Measurements from ENCODE around the gene MTF1.

DNA sequence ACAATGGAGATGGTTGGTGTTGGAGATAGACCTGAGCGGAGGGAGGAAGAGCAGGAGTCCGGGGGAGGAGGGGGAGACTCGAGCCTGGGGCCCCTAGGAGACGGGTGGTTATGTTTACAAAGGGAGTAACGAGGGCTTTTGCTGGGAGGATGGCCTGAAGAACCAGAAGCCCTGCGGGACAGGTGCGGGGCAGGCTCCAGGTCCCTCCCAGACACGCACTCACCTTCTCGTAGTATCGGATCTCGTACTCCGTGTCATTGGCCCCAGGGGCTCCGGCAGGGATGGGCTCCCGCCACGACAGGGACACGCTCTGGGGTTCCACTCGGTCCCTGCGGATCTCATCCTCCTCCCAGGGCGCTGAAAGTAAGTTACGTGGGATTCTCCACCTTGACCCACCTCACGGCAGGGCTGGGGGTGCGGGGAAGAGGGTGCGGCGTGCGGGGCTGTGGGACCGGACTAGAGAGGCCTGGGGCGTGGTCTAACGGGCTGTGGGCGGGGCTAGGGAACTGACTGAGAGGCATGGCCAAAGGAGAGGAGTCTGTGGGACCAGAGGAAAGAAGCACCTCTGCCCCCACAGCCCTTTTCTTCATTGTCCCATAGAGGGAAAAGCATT lies 29.8 kb downstream of the EPHA10 start:
- PRO-cap = no peak

DNA sequence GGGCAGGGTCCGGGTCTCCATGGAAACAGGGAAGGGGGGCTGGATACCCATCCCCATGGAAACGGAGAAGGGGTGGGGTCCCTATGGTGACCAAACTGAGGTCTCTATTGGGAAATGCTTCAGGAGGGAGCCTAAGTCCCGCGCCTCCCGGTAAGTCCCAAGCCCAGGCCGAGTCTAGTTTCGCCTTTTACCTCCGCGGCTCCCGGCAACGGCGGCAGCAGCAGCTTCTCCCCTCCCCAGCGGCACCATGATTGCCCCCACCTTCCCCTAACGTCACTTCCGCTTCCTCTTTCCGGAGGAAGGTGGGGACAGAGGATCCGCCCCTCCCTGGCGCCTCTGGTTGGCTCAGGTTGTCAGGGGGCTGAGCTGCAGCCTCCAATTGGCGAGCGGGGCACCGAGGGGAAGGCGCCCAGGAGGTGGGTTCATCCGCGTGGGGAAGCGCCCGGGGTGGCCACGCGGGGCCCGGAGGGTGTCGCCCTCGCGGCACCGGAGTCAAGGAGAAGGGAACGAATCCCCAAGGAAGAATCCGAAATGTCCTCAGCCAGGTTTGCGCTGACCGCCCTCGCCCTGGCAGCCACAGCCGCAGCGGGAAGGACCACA lies at the start of gene MTF1:
TSS of gene MTF1 (minus strand) at position 253 of the 600 bp plus-strand sequence.
- PRO-cap = bidirectional peak, plus-strand start at position 425 of the sequence, minus-strand start at position 253 of the sequence

DNA sequence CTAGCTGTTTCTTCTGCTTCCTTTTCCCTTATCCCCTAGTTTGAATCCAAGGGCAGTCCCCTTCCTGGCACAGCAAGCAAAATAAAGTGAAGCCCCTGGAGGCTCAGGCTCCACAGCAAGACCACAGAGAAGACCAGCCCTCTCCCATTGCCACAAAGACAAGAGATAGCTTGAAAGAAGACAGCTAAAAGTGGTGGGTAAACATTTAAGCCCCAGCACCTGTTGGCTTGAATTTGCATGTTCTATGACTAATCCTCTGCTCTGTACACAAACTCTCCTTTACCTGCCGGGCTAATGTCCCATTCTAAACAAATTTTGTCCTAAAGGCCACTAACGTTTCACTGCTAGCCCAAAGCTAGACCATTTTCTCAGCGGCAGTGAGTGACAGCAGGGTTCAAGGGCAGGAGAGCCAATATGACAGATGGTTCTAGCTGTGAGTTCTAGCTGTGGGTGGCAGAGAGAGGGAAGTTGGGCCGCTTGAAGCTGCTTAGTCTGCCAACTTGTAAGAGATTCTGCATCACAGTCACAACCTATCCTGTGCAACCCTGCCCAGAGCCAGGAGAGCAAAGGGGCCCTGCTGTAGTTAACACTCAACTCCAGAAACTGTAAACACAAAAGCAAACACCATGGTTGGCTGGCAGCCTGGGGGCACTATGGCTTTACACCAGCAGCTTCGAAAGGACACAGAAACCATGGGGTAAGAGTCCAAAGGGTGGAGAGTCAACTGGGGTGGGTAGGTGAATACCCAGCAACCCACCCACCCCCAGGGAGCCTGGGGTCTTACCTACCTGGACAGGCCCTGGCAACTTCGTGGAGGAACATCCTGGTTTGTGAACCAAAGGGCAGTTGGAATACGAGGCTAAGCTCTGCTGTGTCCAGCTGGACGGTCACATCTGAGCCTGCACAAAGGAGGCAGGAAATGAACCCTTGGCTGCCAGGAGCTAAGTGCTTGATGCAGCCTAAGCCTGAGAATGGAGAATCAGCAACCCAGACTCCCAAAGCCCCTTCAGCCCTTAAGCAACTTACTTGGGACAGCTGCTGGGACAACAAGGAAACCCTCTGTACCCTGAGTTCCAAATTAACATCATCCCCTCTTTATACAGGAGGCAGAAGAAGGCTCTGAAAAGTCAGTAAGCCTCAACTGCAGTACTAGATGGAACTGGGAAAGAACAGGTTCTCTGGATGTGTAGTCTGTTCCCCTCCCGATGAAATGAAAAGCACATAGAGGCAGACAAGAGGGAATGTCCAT lies 6.5 kb downstream of the INPP5B start:
- PRO-cap = no peak

DNA sequence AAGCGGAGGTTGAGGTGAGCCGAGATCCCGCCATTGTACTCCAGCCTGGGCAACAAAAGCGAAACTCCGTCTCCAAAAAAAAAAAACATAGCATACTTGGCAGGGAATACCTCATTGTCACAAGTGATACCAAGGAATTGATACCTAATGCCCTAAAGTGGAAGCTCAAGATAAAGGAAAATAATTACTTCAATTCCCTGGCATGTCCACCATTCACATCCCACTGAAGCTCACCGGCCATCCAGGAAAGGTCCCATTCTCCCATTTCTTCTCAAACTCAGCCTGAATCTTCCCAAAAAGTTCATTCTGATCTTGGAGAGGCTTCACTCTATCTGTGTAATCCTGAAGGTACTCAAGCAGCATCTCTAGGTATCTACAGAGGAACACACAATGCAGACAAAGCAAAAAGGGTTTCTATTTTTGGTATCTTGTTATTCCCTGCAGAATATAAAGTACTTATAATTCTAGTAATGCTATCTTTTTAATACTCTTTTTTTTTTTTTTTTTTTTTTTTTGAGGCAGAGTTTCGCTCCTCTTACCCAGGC lies 9.4 kb downstream of the SF3A3 start:
- PRO-cap = no peak

- PRO-cap = bidirectional peak, plus-strand start at chr1:37999770, minus-strand start at chr1:37999541; bidirectional peak, plus-strand start at chr1:38000167, minus-strand start at chr1:38000052
These were observed 5.8 kb downstream of the FHL3 start for GRCh38 chr1:37999135-38000252.

- PRO-cap = bidirectional peak, plus-strand start at chr1:38005045, minus-strand start at chr1:38004738; bidirectional peak, plus-strand start at chr1:38005179, minus-strand start at chr1:38005062
These were observed 702 bp downstream of the FHL3 start for GRCh38 chr1:38004394-38005229.

GRCh38 chr1:38291806-38292643 lies 245.4 kb upstream of the POU3F1 start:
- PRO-cap = no peak

- PRO-cap = no peak
These were observed 377.3 kb downstream of the RRAGC start for GRCh38 chr1:38482250-38482790.

DNA sequence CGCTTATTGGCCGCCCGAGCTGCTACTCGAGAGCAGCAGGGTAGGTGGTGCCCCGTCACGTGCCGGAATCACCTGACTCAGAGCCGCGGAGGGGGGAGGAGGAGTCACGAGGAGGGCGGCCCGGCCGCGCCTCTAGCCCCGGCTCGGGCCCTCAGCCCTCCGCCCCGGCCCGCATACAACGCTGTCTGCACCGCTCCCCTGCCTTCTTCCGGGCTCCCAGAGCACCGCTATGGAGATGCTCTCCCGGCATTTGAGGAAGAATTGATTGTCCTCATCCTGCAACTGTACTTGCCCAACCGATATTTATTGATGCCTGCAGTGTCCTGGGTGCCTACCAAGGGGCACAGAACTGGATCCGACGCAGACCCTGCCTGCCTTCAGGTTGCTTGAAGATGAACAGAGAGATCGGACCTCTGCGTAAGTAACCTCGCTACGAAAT lies 270 bp upstream of the RRAGC start:
- PRO-cap = bidirectional peak, plus-strand start at position 80 of the sequence, minus-strand start outside the sequence

DNA sequence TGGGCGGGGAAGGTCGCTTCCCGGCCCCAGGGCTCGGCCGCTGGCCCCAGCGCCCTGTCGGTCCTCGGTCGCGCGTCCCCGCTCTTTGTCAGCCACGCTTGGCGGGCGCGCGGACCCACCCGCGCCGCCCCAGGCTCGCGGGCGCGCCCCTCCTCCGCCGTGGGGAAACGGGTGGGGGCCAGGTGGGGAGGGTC lies 55.6 kb downstream of the NDUFS5 start:
- PRO-cap = no peak

DNA sequence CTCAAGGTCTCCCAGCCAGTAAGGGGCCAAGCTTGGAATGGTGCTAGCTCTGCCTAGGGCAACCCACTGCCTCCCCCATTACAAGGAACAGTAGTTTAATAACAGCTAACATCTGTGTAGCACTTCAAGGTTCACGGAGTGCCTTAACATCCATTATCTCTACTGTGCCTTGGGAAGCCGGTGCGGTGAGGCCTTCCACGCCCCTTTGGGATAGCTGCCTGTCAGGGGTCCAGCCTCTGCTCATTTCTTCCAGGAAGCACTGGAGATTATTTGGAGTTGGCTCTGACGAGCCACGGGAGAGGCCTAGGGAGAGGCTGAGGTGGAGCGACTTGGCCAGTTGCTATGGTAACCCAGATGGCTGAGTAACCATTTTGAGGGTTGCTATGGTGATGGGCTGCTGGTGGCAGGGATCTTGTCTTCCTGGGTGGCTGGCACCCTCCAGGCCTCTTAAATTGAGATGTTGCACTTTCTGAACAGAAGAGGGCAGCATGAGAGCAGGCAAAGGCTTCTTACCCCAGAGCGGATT lies 72.3 kb downstream of the NDUFS5 start:
- PRO-cap = no peak

DNA sequence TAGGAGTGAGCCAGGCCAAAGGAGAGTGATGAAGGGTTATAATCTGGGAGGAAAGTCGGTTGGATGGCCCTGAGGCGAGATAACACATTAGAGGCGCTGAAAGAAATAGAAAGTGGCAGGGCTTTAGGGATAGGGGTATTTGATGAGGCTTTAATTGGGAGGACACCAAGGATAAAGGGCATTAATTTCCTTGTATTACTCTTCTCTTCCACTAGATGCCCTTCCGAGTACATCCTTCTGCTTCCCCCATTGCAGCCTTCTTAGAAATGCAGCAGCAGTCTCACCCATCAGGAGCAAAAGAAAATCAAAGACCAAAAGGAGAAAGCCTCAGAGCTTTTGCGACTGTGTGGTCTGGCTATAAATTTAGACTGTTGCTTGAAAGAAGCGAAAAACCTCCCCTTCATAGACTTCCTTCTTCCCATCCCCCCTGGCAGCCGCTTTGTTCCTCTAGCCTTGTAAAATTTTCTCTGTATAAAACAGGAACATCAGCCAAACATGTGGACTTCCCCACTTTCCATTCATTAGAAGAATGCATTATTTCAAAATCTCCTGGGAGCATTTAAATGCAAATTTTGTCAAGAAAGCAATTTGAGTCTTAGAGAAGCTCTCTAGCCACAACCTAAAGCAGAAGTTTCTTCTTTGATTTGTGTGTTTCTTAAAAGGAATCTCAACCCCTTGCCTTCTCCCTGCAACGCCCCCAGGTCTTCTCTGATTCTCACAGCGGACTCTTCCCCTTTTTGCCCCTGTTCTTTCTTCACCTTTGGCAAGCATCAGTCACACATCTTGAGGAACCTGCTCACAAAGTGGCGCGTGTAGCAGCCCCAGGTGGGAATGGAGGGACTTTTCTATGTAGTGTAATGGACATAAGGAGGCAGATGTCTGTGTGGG lies 76.6 kb downstream of the NDUFS5 start:
- PRO-cap = no peak

- PRO-cap = bidirectional peak, plus-strand start at chr1:39132946, minus-strand start at chr1:39132947; bidirectional peak, plus-strand start at chr1:39133346, minus-strand start at chr1:39133030
These were observed 71.5 kb upstream of the MACF1 start for GRCh38 chr1:39132842-39133603.

GRCh38 chr1:39183621-39184415 lies 20.7 kb upstream of the MACF1 start:
- PRO-cap = no peak

GRCh38 chr1:39195124-39195840 lies 9.2 kb upstream of the MACF1 start:
- PRO-cap = no peak

DNA sequence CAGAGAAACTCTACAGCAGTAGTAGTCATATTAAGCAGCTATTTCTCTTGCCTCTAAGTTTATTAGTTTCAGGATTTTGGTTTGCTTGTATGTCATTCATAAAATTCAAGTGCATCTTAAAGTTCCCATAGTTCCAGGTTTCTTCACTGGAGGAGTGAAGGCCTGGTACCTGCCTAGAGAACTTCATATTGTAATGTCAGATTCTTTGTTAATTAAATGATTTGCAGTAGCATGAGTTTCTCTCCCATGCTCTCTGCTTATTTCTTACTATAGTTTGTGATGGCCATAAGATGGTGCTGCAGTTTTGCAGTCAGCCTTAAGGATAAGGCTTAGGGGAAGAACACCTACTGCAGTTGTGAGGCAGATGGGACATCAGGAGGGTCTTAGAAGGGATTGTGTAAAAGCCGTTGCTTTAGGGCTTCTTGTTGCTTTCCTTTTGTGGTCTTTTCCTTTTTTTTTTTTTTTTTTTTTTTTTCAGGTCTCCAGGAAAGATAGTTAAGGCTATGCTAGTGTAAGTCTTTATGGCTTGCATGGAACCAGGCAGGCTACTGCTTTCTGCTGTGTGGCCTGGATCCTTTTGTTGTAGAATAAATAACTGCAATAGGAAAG lies 61.8 kb downstream of the MACF1 start:
- PRO-cap = no peak

GRCh38 chr1:39284873-39285612 lies 80.5 kb downstream of the MACF1 start:
- PRO-cap = no peak

DNA sequence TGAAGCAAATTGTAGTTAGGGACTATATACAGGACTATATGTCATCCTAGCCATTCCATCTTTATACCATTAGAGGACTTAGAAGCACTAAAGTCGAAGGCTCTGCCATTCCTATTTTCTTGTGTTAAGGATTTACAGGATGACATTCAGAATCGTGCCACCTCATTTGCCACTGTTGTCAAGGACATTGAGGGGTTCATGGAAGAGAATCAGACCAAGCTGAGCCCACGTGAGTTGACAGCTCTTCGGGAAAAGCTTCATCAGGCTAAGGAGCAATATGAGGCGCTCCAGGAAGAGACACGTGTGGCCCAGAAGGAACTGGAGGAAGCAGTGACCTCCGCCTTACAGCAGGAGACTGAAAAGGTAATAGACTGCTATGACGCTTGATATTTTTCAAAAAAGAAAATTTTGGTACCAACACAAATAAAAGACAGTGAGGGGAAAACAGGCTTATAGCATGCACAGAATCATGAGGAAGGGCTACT lies 140.7 kb upstream of the BMP8A start:
- PRO-cap = no peak

DNA sequence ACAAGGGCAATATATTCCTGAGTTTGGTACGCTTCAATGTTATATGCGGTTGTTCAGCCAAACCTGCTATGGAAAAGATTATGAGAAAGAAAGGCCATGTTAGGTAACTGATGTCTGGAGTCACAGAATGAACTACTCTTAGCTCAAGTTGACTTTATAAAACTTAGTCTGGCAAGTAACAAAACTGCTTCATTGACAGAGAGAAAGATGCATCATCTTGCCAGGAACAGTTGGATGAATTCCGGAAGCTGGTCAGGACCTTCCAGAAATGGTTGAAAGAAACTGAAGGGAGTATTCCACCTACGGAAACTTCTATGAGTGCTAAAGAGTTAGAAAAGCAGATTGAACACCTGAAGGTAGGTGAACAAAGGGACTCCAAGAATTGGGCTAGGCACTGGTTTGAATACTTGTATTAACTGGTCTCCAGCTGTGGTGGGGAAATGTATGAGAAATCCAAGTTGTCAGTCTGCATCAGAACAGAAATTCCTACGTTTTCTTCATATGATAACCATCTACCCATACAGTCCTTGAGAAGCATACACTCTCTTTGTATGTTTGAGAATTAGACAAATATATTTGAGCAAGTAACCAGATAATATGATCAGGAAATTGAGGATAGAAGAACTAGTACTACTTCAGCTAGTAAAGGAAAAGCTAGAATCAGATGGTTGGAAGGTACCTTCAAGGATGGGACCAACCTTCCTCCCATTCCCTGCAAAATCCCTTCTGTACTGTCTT lies 121.4 kb upstream of the BMP8A start:
- PRO-cap = no peak

- PRO-cap = no peak
These were observed 98.0 kb upstream of the BMP8A start for GRCh38 chr1:39393272-39393960.